Islet of Langerhans (tissue), 1 donor: ENCODE results near the gene PRSS21.

DNA sequence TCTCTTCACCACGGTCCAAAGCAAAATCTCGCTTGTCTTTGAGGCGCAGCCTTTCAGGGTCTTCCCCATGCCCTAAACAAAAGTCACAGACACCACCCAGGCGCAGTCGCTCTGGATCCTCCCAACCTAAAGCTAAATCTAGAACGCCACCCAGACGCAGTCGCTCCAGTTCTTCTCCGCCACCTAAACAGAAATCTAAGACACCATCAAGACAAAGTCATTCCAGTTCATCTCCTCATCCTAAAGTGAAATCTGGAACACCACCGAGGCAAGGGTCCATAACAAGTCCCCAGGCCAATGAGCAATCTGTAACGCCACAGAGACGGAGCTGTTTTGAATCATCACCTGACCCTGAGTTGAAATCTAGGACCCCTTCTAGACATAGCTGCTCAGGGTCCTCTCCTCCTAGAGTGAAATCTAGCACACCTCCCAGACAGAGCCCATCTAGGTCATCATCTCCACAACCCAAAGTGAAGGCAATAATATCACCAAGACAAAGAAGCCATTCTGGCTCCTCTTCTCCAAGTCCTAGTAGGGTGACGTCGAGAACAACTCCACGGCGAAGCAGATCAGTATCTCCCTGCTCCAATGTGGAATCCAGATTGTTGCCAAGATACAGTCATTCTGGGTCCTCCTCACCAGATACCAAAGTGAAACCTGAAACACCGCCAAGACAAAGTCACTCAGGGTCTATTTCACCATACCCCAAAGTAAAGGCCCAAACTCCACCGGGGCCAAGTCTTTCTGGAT is 10.6 kb downstream of the SRRM2 start:
- RRBS: no CpG with 5 or more reads among the region's 18 CpGs

- RRBS: no CpG with 5 or more reads among the region's 2 CpGs
These were observed 11.6 kb downstream of the SRRM2 start for GRCh38 chr16:2764183-2764303.

DNA sequence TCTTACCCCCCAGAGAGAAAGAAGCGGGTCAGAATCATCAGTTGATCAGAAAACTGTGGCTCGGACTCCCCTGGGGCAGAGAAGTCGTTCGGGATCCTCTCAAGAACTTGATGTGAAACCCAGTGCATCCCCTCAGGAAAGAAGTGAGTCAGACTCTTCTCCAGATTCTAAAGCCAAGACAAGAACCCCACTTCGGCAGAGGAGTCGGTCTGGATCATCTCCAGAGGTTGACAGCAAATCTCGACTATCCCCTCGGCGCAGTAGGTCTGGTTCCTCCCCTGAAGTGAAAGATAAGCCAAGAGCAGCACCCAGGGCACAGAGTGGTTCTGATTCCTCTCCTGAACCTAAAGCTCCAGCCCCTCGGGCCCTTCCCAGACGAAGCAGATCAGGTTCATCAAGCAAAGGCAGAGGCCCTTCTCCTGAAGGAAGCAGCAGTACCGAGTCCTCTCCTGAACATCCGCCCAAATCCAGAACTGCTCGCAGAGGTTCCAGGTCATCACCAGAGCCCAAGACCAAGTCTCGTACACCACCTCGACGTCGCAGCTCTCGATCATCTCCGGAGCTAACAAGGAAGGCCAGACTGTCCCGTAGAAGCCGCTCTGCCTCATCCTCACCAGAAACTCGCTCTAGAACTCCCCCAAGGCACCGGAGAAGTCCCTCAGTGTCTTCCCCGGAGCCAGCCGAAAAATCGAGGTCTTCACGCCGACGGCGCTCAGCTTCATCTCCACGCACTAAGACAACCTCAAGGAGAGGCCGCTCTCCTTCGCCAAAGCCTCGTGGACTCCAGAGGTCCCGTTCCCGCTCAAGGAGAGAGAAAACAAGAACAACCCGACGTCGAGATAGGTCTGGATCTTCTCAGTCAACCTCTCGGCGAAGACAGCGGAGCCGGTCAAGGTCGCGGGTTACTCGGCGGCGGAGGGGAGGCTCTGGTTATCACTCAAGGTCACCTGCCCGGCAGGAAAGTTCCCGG is 11.7 kb downstream of the ELOB start:
- RRBS: 94% methylated on average over 11 of the region's 51 CpGs

DNA sequence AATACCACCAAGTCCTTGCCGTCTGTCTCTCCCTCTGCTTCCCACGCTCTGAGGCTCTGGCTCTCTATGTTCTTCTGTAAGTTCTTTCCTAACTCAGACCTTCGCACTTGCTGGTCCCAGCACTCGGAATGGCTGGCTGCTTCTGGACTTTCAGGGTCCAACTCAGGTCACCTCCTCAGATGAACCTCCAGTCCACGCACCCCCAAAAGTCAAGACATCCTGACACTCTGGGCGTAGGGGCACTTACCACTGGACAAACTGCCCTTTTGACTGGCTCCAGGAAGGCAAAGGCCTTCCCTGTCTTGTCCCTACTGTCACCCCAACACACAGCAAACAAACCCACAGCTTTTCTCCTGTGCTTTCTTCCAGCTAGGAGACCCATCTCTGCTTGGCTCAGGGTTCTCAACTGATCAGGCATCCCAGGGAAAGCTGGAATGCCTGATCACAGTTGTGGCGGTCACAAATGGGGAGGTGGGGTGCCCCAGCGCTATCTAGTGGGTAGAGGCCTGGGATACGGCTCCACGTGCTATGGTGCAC is 4.2 kb downstream of the ELOB start:
- RRBS: no CpG with 5 or more reads among the region's 10 CpGs

GRCh38 chr16:2816967-2817985 is at the start of gene PRSS21:
PRSS21 (plus strand) TSS chr16:2817237.
- RRBS: 50% methylated on average over 1 of the region's 84 CpGs

GRCh38 chr16:2841888-2842257 is 11.8 kb downstream of the ZG16B start:
- RRBS: 82% methylated on average over 3 of the region's 7 CpGs

DNA sequence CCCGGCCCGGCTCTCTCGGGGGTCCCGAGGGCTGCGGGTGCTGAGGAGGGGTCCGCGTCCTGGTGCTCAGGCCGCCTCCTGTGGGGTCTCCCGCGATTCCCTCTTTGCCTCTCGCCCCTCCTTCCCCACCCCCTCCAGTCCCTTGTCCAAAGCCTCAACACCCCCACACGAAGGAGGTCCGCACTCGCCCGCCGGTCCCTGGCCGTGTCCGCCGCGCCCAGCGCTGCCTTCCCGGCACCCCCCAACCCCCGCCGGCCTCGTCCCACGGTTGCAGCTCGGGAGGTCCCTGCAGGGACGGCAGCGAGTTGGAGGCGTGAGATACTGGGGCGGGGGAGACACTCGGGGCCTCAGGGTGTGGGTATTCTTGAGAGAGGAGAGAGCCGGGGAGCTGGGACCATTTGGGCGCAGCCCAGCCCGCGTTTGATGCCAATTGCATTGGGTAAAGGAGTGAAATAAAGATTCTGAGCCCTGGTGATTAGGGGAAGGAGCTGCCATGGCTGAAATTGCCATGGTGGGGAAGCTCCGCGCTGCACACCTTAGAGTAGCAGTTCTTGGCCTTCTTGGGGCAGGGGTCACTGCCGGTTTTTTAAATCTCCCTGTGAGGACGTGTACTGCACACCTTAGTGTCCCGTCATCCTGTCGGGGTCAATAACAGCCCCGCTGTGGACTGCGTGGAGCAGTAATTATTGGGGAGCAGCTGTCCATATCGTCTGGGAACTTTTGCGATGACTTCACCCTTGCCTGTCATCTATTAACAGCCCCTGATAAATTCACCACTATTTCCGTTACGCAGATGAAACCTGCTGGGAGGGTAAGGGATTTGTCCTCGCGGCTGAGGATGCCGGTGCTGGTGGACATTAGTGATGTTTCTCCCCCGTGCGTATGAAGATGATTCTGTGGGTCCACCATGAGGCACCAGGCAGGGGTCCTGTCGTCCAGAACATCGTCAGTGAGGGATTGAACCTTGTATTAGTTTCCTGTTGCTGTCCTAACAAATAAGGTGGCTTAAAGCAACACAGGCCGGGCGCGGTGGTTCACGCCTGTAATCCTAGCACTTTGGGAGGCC is 741 bp downstream of the FLYWCH2 start:
- RRBS: 5% methylated on average over 8 of the region's 59 CpGs

DNA sequence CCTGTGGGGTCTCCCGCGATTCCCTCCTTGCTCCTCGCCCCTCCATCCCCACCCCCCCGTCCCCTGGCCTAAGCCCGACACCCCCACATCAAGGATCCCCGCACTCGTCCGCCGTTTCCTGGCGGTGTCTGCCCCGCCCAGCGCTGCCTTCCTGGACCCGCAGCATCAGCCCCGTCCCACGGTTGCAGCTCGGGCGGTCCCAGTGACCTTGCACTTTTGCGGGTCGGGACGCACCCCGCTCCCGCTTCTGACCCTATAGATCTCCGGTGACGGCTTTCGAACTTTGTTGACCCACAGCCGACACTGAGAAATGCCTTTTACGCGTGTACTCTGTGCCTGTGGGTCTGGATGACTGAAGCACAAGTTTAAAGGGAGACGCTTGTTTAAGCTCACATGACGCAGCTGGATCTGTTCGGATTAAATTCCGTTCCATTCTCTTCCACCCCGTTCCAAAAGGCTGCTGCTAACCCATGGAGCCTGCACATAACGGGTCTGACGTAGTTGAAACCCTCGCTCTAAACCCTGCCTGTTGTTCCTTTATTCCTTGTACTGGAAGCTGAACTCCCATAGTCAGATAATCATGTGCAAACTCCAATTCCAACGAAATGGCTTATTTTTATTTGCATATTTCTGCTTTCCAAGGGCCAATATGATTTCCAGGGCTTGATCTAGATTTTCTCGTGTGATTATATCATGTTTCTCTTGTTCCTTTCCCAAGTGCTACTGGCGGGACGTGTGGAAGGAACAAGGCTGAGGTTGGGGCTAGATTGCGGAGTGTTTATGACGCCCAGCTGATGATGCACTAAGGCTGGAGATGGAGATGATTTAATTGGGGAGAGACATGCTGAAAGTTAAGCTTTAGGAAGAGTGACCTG is 794 bp downstream of the FLYWCH1 start:
- RRBS: no CpG with 5 or more reads among the region's 42 CpGs

DNA sequence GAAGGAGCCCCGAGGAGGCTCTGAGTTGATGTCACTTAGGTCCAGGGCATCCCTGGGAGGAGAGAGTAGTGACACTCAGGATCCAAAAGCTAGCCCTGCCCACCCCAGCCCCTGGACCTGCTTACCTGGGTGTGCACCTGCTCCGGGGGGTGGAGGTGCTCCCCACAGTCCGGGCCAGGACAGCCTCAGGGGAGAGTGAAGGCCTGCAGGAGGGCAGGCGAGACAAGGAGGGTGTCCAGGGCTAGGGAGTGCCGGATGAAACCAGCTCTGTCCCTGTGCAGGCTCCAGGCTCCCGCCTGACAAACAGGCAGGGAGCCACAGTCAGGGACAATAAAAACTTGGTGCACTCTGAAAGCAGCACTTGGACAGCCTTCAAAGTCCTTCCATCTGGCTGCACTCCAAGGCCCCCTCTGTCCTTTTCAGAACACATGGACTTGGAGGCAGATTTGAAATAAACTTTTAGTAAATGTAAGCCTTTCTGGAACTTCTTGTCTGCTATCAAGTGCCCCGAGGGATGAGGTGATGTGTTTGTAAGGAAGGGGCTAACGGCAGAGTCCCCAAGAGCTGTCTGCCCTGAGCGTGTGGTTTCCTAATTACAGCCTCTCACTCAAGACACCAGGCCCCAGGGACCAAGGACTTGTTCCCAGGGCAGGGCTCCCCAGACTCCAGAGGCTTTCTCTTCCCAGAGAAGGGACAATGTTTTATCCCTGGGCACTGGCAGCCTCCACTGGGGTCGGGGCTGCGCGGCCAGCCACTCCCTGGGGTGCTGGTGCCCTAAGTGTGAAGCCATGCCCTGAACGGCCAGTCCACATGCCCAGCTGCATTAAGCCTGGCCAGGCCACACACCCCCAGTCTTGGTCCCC is 4.1 kb downstream of the PAQR4 start:
- RRBS: 91% methylated on average over 3 of the region's 13 CpGs

GRCh38 chr16:3030062-3030558 is 6.3 kb downstream of the THOC6 start:
- RRBS: no CpG with 5 or more reads among the region's 14 CpGs

DNA sequence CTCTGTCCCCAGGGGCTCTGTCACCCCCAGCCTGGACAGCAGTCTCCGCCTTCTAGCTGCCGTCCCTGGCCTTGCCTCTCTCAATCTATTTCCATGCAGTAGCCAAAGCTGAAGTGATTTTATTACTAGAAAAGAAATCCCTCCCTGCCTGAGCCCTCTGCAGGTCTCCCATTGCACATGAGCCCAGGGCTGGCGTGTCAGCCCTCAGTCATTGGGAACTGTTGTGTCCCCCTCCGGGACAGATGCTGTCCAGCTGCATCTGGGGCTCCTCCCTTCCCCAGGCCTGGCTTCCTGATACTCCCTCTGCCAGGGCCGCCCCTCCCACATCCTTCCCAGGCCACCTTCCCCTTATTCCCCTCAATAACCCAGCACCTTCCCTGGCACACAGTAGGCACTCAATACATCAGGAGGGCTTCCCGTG is 11.3 kb downstream of the ZSCAN10 start:
- RRBS: no CpG with 5 or more reads among the region's 6 CpGs

- RRBS: 56% methylated on average over 4 of the region's 16 CpGs
These were observed 778 bp downstream of the ZSCAN10 start for GRCh38 chr16:3098059-3098972.

DNA sequence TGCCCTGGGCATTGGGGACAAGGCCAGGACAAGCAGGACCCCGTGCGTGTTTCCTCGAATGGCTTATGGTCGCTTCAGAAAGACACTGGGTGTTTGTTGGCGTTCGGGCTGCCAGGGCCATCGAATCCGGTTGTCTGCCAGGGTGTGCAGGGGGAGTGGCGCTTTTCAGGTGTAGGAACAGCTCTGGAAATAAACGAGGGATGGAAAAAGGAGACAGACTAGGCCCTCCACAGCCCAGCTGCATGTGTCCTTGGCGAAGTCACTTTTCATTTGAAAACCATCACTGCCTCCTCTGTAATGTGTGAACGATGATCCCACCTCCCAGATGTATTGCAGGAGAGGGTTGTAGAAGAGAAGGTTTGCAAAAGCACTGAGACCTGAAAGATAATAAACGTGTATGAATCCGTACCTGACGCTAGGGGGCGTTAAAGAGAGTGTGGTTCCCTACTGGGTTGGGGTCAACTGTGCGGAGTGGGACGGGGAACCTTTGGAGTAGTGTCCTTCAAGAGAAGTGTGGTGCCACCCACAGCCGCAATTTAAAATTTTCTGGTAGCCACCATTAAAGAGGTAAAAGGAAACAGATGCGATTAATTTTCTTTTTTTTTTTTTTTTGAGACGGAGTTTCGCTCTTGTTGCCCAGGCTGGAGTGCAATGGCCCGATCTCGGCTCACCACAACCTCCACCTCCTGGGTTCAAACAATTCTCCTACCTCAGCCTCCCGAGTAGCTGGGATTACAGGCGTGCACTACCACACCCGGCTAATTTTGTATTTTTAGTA is 2.2 kb upstream of the ZSCAN10 start:
- RRBS: no CpG with 5 or more reads among the region's 27 CpGs

DNA sequence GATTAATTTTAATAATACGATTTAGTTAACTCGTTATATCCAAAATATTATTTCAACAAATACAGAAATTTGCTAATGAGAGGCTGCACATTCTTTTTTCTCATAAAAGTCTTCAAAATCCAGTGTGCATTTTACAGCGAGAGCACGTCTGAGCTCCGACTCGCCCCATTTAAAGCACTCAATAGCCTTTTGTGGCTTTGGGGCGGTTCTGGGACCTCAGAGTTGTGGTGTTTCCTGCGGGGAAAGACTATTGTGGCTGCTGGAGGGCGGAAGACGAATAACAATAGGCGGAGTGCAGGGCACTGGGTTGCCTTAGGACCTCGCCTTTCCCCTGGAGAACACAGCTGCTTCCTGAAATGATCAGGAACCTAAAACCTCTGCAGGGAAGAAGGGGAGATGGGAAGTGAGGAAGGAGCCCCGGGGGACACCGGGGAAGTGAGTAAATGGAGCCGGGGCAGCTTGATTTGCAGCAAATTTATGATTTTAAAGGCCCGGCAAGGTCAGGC is 3.0 kb upstream of the ZSCAN10 start:
- RRBS: no CpG with 5 or more reads among the region's 16 CpGs

GRCh38 chr16:3112972-3113641 is 721 bp downstream of the ZNF205 start:
- RRBS: no CpG with 5 or more reads among the region's 17 CpGs

- RRBS: 3% methylated on average over 12 of the region's 47 CpGs
These were observed 476 bp upstream of the ZNF213 start for GRCh38 chr16:3134154-3134952.

GRCh38 chr16:3158096-3158534 is 23.3 kb downstream of the ZNF213 start:
- RRBS: 6% methylated on average over 7 of the region's 27 CpGs

GRCh38 chr16:3170511-3171202 is 35.8 kb downstream of the ZNF213 start:
- RRBS: 7% methylated on average over 31 of the region's 50 CpGs

GRCh38 chr16:3180518-3180836 is 45.6 kb downstream of the ZNF213 start:
- RRBS: 48% methylated on average over 2 of the region's 16 CpGs

DNA sequence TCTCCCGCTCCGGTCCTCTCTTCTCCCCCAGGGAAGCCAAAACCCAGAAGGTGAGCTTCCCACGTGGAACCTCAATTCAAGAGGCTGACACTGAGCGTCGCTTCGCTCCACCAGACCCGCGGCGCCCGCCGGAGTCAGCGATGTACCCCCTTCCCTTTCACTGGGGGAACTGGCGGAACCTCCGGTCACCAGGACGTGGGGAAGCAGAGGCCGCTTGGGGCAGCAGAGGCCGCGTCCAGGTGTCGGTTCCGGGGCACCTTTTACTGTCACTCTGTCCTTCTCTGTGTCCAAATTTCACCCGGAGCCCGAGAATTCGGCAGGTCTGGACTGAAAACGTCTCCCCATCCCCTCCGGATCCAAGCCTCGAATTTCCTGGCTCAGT is 48.4 kb downstream of the ZNF213 start:
- RRBS: 6% methylated on average over 17 of the region's 26 CpGs